Measurements from ENCODE around the gene SLC15A2.

DNA sequence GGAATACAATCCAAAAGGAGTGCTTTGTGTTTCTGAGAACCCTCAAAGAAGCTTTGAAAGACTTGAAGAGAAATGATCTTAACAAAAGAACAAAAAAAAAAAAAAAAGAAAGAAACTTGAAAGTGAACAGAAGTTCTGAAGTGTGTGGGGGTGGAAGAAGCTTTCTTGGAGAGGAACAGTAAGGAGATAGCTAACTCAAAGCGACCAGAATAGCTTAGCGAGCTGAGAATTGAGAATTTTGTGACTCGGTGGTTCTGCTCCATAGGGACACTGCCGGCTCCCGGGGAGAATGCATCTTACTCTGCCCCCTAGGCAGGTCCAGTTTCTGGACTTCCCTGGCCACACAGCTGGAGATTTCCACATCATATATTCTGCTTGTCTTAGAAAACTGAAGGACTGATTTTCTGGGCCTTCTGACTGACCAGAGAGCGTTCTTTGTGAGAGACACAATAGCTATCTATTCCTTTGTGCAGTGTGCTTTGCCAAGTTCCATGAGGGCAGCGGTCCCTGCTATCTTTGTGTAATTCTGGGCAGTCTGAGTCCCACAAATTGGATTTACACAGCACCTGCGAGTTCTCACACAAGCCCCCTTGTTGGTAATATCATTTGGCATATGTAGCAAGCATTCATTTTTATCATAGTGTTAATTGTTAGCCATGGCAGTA, 952.8 kb upstream of the LSAMP start:
- PRO-cap: no peak

- PRO-cap: no peak
These were observed 982.2 kb upstream of the LSAMP start for GRCh38 chr3:117427544-117427840.

- PRO-cap: no peak
These were observed 1.5 kb upstream of the ARHGAP31 start for GRCh38 chr3:119292517-119293237.

- PRO-cap: unidirectional peak, minus-strand start at chr3:119323864
These were observed 29.6 kb downstream of the ARHGAP31 start for GRCh38 chr3:119323751-119324294.

- PRO-cap: unidirectional peak, plus-strand start at chr3:119414404
These were observed 49.2 kb downstream of the TMEM39A start for GRCh38 chr3:119414195-119414682.

GRCh38 chr3:119418397-119418614, 45.1 kb downstream of the TMEM39A start:
- PRO-cap: no peak

GRCh38 chr3:119429466-119430556, 33.6 kb downstream of the TMEM39A start:
- PRO-cap: no peak

DNA sequence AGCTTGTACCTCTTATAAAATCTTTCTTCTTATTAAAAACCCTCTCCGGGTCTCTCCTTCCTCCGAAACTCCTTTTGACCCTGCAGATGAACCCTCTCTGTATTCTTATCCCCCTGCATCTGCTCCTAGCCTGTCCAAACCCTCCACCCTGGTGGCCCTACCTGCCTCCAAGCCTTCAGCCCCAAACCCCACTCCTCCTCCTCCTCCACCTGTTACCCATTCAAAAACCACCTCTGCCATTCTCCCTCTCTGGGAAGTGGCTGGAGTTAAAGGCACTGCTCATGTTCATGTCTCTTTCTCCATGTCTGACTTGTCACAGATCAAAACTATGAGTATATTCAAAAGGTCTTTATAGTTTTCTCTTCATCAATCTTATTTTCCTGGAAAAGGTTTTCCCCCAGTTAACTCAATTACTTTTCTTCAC, 115.0 kb downstream of the GSK3B start:
- PRO-cap: no peak

GRCh38 chr3:120095608-120095871, 1.3 kb upstream of the GSK3B start:
- PRO-cap: bidirectional peak, plus-strand start at chr3:120095820, minus-strand start at chr3:120095749

DNA sequence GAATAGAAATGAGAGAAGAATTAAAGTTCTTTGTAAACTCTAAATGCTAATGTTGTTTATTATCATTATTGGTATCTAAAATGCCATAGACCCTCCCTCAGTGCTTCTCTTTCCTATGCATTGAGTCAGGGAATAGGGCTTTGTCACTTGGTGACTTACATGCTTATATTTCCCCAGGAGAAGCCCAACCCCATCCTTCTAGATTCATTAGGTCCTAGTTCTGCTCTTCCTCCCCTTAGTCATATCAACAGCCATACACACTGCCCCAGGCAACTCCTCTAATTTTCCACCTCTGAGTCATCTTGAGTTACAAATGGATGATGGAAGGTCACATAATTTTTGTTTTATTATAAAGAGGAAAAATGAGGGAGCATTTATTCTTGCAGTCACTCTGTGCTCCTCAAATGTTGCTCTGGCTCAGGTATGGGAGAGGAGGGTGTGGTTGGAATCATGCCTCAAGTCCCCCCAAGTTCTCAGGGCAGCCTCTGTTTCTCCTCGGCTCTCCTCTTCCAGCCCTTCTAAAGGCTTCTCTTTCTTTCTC, 45.5 kb upstream of the FSTL1 start:
- PRO-cap: no peak

- PRO-cap: no peak
These were observed 11.7 kb upstream of the HGD start for GRCh38 chr3:120693639-120694165.

DNA sequence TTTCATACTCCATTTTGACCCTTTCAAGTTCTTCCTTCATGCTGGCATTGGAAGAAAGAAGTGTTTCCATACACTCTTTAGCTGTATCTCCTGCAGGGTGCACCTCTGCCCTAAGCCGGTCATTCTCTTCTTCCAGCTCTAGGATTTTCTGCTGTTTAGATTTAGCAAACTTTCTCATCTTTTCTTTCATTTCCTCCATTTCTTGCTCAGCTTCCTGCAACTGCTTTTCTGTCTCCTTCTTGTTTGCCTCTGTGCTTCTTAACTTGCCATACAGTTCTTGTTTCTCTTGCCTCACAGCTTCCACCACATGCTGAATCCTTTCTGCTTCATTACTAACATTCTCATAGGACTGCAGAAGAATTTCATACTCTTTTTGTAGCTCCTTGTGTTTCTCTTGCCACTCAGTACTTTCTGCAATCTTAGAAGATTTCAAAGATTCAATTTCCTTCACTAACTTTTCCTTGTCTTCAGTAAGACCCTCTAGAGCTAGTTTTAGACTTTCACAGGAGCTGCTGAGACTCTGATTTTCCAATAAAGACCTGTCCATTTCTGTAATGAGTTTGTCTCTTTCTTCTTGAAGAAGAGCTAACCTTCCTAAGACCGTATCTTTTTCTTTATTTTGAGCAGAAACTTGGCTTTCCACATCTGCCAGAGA, 34.7 kb upstream of the HCLS1 start:
- PRO-cap: no peak

DNA sequence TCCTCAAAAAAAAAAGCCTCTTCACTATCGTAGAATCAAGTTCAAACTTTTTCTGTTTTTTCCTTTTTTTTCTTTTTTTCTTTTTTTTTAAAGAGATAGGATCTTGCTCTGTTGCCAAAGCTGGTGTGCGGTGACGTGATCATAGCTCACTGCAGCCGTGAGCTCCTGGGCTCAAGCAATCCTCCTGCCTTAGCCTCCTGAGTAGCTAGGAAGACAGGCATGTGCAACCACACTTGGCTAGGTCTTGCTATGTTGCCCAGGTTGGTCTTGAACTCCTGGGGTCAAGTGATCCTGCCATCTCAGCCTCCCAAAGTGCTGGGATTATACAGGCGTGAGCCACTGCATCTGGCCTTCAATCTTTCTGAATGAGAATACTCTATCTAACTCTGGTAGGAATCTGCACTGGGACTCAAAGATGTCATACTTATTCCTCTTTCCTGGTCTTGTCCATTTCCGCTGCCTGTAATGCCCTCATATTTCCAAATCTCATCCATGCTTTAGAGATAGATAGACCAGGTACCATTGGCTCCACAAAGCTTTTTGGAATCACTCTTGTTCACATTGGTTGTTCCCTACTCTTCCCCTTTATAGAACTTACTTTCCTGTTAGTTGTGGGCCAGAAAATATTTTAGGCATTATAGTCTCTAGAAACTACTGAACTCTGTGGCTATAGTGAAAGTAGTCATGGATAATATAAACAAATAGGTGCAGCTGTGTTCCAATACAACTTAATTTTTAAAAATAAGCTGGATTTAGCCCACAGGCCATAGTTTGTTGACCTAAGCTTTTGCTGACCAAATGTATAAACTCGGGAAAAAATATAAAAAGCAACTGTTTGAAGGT, 13.7 kb downstream of the IQCB1 start:
- PRO-cap: no peak

DNA sequence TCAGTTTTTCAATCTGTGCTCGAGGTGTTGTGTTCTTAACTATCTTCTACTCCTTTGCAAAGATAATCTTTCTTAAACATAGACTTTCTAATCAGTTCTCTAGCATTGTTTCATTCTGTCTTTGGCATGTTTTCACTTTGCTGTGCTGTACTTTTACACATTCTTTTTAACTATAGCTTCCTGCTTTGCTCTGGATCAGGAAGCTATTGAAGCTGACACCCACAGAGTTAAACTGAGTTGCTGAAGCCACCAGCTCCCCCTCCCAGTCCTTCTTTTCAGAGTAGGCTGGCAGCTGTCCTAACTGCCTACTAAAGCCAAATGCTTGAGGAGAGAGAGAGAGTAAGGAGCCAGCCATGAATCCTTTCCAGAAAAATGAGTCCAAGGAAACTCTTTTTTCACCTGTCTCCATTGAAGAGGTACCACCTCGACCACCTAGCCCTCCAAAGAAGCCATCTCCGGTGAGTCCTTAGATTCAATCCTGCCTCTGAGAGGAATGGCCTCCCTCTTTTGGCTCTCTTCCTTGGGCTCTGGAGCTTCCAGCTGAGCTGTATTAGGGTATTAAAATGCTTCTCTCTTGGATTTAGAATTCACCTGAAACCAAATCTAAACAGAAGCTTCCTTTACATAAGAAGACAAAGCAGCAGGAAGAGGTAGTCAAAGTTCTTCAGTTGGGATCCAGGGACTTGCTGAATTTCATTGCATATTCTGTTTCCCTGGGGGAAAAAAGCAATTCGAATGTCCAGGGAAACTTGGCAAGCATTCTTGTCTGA, at the start of gene SLC15A2:
Gene SLC15A2, plus strand, starts transcription at position 278 of the 770 bp plus-strand sequence.
- PRO-cap: no peak

DNA sequence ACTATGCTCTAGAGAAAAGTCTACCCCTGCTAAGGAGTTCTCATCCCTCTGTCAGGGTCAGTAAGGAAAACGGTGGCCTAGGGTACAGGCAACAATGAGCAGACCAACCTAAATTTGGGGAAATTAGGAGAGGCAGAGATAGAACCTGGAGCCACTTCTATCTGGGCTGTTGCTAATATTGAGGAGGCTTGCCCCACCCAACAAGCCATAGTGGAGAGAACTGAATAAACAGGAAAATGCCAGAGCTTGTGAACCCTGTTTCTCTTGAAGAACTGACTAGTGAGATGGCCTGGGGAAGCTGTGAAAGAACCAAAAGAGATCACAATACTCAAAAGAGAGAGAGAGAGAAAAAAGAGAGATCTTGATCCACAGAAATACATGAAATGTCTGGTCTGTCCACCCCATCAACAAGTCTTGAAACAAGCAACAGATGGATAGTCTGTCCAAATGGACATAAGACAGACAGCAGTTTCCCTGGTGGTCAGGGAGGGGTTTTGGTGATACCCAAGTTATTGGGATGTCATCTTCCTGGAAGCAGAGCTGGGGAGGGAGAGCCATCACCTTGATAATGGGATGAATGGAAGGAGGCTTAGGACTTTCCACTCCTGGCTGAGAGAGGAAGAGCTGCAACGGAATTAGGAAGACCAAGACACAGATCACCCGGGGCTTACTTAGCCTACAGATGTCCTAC, 63.3 kb upstream of the CASR start:
- PRO-cap: no peak

DNA sequence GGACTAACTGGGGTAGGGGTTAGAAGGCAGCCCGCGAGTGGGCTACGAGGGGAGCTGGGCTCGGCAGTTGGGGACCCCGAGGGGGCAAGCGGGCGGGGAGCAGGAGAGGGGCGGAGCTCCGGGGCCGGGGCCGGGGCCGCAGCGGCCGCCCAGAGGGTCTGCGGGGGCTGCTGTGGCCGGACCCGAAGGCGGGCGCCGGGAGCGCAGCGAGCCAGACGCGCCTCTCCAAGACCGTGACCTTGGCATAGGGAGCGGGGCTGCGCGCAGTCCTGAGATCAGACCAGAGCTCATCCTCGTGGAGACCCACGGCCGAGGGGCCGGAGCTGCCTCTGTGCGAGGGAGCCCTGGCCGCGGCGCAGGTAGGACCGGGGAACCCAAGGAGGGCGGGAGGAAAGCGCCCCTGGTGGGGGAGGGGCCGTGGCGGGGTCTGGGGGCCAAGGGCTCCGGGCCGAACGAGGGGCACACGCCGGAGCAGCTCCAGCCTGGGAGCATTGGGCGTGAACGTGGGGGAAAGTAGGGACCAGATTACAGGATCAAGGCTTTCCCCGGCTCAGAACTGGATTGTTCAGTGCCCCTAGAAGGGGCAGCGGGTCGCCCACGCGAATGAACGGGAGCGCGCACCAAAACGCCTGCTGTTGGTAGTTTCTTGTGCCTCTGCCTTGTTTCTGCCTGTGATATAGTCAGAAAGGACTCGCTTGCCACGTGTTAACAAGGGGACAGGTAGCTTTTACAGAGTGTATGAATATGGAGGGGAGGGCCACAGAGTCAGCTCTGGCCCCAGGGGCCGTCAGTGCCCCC, 902 bp downstream of the CASR start:
- PRO-cap: no peak

GRCh38 chr3:122417065-122417937, 1.4 kb upstream of the WDR5B start:
- PRO-cap: no peak

DNA sequence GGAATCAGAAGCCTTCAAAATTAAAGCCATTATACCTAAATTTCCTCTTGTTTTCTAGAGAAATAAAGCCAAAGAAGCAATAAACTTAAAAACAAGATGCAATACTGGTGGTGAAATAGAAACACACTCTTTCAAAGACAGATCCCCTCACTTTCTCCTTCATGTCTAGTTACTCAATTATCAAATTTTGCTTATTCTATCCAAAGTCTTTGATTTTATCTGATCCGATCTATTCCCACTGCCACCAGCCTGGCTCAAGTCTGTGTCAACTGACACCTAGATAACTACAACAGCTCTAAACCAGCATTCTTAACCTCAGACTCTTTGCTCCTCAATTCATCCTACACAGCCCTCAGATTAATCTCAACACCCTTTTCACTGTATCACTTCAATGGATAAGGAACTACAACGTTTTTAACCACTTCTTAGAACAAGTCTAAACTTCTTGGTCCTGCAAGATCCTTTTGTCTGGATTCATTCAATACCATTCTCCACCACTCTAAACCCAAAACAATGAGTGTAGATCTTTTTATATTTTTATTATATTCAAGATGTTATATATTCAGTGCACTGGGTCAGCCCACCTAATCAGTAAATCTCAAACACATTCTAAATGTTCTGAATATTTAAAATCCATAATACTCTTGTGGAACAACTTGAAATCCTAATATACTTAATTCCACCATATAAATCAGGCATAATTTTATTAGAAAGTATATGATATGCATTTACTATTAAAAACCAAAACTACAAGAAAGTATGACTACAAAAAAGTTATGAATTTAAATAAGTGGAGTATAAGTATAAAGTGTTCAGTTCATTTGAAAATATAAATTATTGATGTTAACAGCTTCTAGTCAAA, 8.9 kb downstream of the KPNA1 start:
- PRO-cap: no peak

DNA sequence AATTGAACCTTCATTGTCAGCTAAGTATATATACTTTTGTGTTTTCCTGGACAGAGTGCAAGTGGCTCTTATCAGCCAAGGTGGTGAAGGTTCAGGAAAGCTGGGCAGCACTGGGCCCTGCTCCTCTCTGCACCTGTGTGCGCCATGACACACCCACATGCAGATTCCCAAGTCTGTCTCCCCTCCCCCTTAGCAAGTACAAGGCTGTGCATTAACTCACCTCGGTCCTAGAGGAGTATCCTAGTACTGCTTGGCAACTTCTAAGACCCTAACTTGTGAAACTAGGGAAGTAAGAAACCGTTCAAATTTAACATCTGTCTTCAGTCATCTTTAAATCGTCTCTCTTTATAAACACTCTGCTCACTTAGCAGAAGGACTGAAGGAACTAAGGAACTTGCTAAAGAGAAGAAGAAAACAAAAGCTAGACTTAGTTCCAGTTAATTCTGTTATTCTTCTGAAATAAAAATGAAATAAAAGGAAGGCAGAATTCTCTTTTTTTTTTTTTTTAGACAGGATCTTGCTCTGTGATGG, 85.9 kb downstream of the SLC49A4 start:
- PRO-cap: no peak

- PRO-cap: no peak
These were observed 23.2 kb downstream of the SEMA5B start for GRCh38 chr3:123004351-123004760.